Skeletal muscle tissue (tissue), 7 donors: ENCODE data around the genes NUTF2, CENPT, CTRL, SLC12A4 and CDH1.

GRCh38 chr16:67846294-67847070 lies at the start of gene NUTF2:
Gene NUTF2 (plus strand): TSS chr16:67846933.
- PRO-cap, 3 experiments, result peak in 3 of 3 experiments; most common plus-strand start chr16:67846935 (in 3); most common minus-strand start chr16:67846663 (in 1)
- RAMPAGE, long total RNA, result start-site peak on the plus strand at chr16:67846881-67846953, 2,543 and 1,060 reads in 2 replicates
- RRBS, 2 experiments, result 2 to 3% methylated on average over 20 of the region's 57 CpGs

- PRO-cap, 3 experiments, result peak in 3 of 3 experiments; most common plus-strand start chr16:67847192 (in 1); most common minus-strand start chr16:67847749 (in 1)
- RAMPAGE, long total RNA, result no peak
- RRBS, 2 experiments, result 2 to 3% methylated on average over 31 of the region's 65 CpGs
These were observed at the start of gene CENPT for GRCh38 chr16:67847071-67848188. Gene CENPT (minus strand): TSS chr16:67847693.

DNA sequence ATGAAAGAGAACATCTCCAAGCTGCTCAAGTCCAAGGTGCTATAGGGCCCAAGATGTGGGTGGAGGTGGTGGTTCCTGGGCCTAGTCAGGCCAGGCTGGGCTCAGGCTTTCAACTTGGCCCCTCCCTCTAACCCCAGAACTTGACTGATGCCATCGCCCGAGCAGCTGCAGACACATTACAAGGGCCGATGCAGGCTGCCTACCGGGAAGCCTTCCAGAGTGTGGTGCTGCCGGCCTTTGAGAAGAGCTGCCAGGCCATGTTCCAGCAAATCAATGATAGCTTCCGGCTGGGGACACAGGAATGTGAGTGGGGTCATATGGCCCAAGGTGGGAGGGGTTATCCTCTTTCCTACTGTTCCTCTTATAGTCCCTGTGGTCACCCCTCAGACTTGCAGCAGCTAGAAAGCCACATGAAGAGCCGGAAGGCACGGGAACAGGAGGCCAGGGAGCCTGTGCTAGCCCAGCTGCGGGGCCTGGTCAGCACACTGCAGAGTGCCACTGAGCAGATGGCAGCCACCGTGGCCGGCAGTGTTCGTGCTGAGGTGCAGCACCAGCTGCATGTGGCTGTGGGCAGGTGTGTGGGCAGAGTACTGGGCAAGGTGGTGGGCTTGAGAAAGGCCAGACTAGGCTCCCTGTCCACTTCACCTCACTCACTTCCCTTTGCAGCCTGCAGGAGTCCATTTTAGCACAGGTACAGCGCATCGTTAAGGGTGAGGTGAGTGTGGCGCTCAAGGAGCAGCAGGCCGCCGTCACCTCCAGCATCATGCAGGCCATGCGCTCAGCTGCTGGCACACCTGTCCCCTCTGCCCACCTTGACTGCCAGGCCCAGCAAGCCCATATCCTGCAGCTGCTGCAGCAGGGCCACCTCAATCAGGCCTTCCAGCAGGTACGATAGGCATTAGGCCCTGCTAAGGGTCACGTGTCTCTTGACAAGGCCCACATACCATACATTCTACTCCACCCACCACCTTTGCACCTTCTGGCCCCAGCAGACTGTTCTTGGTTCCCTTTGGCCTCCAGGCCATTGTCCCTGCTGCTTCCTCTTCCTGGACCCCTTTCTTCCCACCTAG lies 2.1 kb upstream of the NRN1L start:
- PRO-cap, 3 experiments, result peak in 2 of 3 experiments; most common plus-strand start position 392 of the sequence (in 1); most common minus-strand start position 134 of the sequence (in 1)
- RAMPAGE, long total RNA, result no peak
- RRBS, 2 experiments, result 4 to 13% methylated on average over 5 of the region's 20 CpGs

- PRO-cap, 3 experiments, result no peak in any of the 3 experiments
- RAMPAGE, long total RNA, result no peak
- RRBS, 2 experiments, result no CpG with 5 or more reads among the region's 5 CpGs
These were observed at the start of gene CTRL for GRCh38 chr16:67931764-67932023. Gene CTRL (minus strand): TSS chr16:67931862.

GRCh38 chr16:67958400-67959289 lies 9.8 kb downstream of the SLC12A4 start:
- PRO-cap, 3 experiments, result no peak in any of the 3 experiments
- RAMPAGE, long total RNA, result no peak
- RRBS, 2 experiments, result no CpG with 5 or more reads among the region's 9 CpGs

- PRO-cap, 3 experiments, result peak in 2 of 3 experiments; most common plus-strand start chr16:67967251 (in 1); most common minus-strand start chr16:67967152 (in 1)
- RAMPAGE, long total RNA, result no peak
- RRBS, 2 experiments, result no CpG with 5 or more reads among the region's 5 CpGs
These were observed 1.6 kb downstream of the SLC12A4 start for GRCh38 chr16:67966738-67967298.

- PRO-cap, 3 experiments, result peak in 3 of 3 experiments; most common plus-strand start chr16:67968742 (in 3); most common minus-strand start chr16:67968601 (in 3)
- RAMPAGE, long total RNA, result no peak
- RRBS, 2 experiments, result 2% methylated on average over 17 of the region's 79 CpGs
These were observed at the start of gene SLC12A4 for GRCh38 chr16:67968431-67969407. Gene SLC12A4 (minus strand): TSS chr16:67968637.

DNA sequence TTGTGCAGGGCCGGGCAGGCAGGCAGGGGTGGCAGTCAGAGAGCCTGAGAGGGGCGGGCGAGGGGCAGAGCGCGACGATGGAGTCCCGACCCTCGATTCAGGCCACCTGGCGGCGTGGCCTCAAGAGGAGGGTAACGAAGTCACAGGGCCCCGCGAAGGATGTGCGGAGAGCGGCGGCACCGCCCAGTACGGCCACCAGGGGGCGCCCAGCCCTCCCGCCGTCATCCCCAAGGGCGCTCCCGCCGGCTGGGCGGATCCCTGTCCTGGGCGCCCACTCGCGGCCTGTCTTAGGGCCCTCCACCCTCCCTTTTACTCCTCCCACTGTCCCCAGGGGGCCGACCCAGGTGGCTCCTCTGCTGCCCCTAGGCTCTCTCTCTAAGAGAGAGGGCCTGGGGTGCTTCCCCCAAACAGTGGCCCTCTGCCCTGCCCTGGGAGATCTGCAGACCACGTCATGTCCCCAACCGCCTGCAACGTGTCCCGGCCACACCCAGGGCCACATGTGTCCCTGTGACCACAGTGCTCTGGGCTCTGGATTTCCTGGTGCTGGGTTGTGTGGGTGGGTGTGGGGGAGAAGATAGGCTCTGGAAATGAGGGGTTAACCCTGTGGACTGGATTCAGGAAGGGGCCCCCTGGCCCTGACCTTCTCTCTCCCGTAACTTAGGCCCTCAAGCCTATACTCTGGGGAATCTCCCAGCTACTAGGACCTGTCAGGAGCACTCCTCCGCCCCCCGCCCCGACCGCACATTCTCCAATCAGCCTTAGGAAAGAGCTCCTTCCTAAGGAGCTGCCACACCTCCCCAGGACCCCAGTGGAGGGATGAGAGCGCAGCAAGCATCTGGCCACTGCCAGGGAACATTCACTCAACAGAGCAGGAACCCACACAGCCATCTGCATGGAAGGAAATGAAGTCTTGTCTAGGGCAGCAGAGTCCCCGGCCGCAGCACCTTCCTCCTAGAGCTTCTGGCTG lies 5.8 kb downstream of the DPEP2 start:
- PRO-cap, 3 experiments, result peak in 2 of 3 experiments; most common plus-strand start position 442 of the sequence (in 1); most common minus-strand start position 425 of the sequence (in 2)
- RAMPAGE, long total RNA, result no peak
- RRBS, 2 experiments, result no CpG with 5 or more reads among the region's 41 CpGs

DNA sequence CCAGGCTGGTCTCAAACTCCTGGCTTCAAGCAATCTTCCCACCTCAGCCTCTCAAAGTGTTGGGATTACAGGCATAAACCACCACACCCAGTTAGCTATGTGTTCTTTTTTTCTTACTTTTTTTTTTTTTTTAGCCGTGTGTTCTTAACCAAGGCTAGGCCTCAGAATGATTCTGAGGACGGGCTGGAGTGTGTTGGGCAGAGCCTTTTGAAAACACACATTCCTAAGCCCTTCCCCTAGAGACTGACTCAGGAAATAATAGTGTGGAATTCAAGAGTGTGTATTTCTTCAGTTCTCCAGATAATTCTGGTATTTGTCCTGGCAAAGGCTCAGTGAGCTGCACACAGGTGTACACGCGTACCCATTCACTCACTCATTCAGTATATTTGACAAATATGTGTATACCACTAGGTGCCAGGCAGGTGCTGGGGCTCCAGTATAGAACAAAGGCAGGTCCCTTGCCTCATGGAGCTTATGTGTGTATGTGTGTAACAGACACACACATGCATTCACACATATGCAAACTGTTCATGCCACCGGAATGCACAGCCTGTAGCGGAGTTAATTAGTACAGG lies 19.4 kb upstream of the NFATC3 start:
- PRO-cap, 3 experiments, result no peak in any of the 3 experiments
- RAMPAGE, long total RNA, result no peak
- RRBS, 2 experiments, result no CpG with 5 or more reads among the region's 6 CpGs

GRCh38 chr16:68084113-68085091 lies 768 bp upstream of the NFATC3 start:
- PRO-cap, 3 experiments, result peak in 3 of 3 experiments; most common plus-strand start chr16:68084817 (in 2); most common minus-strand start chr16:68084620 (in 3)
- RAMPAGE, long total RNA, result no peak
- RRBS, 2 experiments, result 2 to 3% methylated on average over 15 of the region's 50 CpGs

DNA sequence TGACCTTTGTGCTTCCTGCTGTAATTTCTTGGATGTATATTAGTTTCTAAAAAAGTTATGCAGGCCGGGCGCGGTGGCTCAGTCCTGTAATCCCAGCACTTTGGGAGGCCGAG lies 1.4 kb downstream of the SLC7A6 start:
- PRO-cap, 3 experiments, result no peak in any of the 3 experiments
- RAMPAGE, long total RNA, result no peak
- RRBS, 2 experiments, result 3 to 9% methylated on average over 1 of the region's 4 CpGs

DNA sequence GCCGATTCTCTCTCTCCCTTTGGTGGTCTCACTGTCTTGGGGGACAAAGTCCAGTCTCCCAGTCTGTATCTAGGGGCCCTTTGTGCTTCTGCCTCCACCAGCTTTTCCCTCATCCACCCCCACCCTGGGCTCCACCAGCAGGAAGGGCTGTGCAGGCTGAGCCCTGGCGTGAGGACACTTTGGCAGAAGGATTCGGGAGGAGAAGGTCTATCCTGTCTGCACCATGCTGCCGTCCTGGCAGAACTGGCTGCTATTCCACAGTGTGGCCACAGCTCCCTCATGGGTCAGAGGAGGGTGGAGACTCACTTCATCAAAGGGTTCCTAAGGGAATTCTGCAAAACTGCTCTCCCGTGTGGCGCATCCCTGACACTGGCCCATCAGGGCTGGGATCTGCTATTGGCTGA lies 64.4 kb downstream of the PRMT7 start:
- PRO-cap, 3 experiments, result no peak in any of the 3 experiments
- RAMPAGE, long total RNA, result no peak
- RRBS, 2 experiments, result no CpG with 5 or more reads among the region's 6 CpGs

DNA sequence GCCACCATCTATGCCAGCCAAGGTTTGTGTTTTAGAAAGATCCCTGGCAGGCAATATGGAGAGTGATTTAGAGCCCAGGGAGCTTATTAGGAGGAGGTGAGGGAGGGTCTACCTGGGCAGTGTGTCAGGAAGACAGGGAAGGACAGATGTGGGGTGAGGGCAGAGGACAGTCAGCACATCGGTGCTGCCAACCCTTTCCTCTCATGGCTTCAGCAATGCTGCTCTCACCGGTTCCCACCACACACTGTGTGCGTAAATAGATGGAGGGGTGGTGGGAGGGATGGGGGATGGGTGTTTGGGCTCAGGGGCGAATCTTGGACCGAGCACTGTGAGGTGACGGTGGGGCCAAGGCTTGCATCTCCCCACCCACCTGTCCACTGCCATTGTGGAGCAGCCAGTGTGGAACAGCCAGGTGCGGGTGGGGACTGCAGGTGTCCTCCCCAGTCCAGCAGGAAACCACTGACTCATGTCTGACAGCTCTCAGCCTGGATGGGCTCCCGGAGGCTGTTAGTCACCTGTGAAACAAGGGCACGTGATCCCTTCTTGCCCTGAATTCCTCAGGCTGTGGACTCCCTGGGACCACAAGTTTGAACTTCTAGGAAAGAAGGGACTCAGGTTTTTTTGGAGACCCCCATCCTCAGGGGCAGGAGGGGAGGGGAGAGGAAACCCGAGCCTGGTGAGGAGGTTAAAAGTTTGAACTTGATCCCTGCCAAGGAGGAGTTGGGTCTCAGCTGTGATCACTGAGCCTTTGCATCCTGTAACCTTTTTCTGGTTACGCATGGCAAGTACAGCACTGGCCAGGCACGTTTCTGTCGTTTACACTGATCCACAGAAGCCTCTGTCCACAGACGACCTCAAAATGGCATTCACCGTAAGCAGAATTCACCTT lies 42.7 kb upstream of the SMPD3 start:
- PRO-cap, 3 experiments, result no peak in any of the 3 experiments
- RAMPAGE, long total RNA, result no peak
- RRBS, 2 experiments, result no CpG with 5 or more reads among the region's 15 CpGs

DNA sequence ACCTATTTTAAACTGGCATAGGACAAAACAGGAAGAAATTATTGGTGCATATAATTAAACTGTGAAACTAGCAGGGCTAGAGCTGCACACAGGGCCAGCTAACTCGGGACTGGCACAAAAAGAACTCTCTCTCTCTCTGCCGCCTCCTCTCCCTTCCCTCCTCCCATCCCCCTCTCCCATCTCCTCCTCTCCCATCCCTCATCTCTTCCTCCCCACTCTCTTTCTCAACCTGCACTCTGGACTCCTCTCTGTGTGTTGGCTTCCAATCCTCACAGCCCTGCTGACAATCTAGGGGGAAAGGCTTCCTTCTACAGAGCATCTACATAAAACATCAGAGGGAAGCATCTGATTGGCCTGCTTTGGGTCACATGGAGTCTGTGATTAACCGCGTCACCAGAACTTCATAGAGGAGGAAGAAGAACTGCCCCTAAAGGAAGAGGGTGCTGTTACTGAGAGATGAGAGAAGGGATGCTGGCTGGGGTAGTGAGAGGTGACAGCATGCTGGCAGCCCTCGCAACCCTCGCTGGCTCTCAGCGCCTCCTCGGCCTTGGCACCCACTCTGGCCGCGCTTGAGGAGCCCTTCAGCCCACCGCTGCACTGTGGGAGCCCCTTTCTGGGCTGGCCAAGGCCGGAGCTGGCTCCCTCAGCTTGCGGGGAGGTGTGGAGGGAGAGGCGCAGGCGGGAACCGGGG lies 12.9 kb upstream of the ZFP90 start:
- PRO-cap, 3 experiments, result no peak in any of the 3 experiments
- RAMPAGE, long total RNA, result no peak
- RRBS, 2 experiments, result no CpG with 5 or more reads among the region's 16 CpGs

- PRO-cap, 3 experiments, result no peak in any of the 3 experiments
- RAMPAGE, long total RNA, result no peak
- RRBS, 2 experiments, result no CpG with 5 or more reads among the region's 4 CpGs
These were observed 4.2 kb upstream of the CDH3 start for GRCh38 chr16:68640861-68641344.

GRCh38 chr16:68722056-68722975 lies 14.8 kb upstream of the CDH1 start:
- PRO-cap, 3 experiments, result no peak in any of the 3 experiments
- RAMPAGE, long total RNA, result no peak
- RRBS, 2 experiments, result no CpG with 5 or more reads among the region's 10 CpGs

DNA sequence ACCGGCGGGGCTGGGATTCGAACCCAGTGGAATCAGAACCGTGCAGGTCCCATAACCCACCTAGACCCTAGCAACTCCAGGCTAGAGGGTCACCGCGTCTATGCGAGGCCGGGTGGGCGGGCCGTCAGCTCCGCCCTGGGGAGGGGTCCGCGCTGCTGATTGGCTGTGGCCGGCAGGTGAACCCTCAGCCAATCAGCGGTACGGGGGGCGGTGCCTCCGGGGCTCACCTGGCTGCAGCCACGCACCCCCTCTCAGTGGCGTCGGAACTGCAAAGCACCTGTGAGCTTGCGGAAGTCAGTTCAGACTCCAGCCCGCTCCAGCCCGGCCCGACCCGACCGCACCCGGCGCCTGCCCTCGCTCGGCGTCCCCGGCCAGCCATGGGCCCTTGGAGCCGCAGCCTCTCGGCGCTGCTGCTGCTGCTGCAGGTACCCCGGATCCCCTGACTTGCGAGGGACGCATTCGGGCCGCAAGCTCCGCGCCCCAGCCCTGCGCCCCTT lies at the start of gene CDH1:
TSS of gene CDH1 (plus strand) at position 254 of the 497 bp plus-strand sequence.
- PRO-cap, 3 experiments, result peak in 2 of 3 experiments; most common plus-strand start position 254 of the sequence (in 2)
- RAMPAGE, long total RNA, result no peak
- RRBS, 2 experiments, result 5 to 6% methylated on average over 18 to 21 of the region's 44 CpGs

- PRO-cap, 3 experiments, result no peak in any of the 3 experiments
- RAMPAGE, long total RNA, result no peak
- RRBS, 2 experiments, result no CpG with 5 or more reads among the region's 3 CpGs
These were observed 44.9 kb downstream of the CDH1 start for GRCh38 chr16:68782026-68782376.

DNA sequence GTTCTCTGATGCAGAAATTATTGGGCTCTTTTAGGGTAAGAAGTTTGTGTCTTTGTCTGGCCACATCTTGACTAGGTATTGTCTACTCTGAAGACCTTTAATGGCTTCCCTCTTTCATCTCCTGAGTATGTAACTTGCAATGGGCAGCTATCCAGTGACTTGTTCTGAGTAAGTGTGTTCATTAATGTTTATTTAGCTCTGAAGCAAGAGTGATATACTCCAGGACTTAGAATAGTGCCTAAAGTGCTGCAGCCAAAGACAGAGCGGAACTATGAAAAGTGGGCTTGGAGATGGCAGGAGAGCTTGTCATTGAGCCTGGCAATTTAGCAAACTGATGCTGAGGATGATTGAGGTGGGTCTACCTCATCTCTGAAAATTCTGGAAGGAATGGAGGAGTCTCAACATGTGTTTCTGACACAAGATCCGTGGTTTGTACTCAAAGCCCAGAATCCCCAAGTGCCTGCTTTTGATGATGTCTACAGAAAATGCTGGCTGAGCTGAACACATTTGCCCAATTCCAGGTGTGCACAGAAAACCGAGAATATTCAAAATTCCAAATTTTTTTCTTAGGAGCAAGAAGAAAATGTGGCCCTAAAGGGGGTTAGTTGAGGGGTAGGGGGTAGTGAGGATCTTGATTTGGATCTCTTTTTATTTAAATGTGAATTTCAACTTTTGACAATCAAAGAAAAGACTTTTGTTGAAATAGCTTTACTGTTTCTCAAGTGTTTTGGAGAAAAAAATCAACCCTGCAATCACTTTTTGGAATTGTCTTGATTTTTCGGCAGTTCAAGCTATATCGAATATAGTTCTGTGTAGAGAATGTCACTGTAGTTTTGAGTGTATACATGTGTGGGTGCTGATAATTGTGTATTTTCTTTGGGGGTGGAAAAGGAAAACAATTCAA lies 8.5 kb upstream of the TANGO6 start:
- PRO-cap, 3 experiments, result no peak in any of the 3 experiments
- RAMPAGE, long total RNA, result no peak
- RRBS, 2 experiments, result no CpG with 5 or more reads among the region's 5 CpGs

GRCh38 chr16:68841267-68841751 lies 2.0 kb upstream of the TANGO6 start:
- PRO-cap, 3 experiments, result no peak in any of the 3 experiments
- RAMPAGE, long total RNA, result no peak
- RRBS, 2 experiments, result no CpG with 5 or more reads among the region's 4 CpGs